M059J (cell line): Measurements from ENCODE around the gene CA4.

GRCh38 chr17:59490068-59490595 is 75.3 kb upstream of the DHX40 start:
- RAMPAGE, long total RNA, result no peak

DNA sequence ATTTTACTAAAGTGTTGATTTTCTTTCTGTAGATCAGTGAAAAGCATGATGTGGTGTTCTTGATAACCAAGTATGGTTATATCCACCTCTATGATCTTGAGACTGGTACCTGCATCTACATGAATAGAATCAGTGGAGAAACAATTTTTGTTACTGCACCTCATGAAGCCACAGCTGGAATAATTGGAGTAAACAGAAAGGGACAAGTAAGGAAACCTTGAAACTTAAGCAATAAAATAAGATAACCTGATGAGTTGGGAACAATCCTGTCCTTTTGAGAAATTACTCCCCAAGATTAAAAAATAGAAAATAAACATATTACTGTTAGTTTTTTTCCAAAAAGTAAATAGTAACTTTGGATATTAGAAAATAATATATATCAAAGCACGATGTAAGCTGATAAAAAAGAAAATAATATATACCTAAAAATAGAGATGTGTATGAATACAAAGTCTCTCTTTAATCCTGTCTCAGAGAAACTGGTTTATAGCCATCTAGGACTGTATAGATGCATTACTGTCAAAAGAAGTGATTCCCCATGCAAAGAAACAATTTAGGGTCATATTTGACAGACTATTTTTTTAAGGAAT is 36.2 kb downstream of the CLTC start:
- RAMPAGE, long total RNA, result no peak

DNA sequence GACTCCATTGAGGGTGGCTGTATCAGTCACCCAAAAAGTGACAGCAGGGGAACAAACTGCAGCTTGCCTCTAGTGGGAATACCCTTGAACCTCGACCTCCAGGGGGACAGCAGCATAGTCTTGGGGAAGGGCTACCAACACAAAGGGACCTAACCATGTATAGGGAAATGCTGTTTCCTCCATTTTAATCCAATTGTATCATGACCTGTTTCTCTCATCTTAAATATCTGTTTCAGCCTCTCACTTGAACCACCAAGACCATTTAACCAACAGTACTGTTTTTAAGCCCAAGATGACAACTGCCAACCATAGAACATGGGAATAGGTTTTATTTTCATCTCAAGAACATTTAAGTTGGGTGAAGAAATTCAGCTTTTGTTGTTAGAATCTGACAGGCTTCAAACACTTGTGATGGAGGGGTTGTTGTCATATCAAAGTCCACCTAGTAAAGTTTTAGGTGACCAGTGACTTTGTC is 10.2 kb downstream of the PTRH2 start:
- RAMPAGE, long total RNA, result no peak

GRCh38 chr17:59762496-59762894 is 55.0 kb downstream of the VMP1 start:
- RAMPAGE, long total RNA, result no peak

DNA sequence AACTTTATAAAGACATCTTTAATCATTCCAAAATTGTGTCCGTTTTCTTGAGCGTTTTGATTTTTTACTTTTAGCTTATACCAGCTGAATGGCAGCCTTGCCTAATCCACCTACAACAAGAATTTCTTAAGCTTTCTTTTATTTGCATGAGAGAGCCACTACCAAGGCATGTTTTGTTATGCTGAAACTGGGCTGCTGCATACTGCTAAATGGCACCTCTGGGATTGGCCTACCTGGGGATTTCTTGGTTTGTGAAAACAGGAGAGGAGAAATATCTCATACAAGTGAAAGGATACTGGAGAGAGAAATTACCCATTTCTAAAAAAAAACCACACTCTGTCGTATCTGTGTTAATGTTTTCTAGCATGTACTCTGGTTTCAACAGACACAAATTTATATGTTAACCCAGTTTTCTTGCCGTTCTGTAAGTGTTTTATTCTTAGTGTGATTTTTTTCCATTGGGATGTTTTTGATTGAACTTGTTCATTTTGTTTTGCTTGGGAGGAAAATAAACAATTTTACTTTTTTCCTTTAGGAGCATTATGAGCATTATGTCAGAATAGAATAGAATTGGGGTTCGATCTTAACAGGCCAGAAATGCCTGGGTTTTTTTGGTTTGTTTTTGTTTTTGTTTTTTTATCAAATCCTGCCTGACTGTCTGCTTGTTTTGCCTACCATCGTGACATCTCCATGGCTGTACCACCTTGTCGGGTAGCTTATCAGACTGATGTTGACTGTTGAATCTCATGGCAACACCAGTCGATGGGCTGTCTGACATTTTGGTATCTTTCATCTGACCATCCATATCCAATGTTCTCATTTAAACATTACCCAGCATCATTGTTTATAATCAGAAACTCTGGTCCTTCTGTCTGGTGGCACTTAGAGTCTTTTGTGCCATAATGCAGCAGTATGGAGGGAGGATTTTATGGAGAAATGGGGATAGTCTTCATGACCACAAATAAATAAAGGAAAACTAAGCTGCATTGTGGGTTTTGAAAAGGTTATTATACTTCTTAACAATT is 51.9 kb downstream of the TUBD1 start:
- RAMPAGE, long total RNA, result no peak

DNA sequence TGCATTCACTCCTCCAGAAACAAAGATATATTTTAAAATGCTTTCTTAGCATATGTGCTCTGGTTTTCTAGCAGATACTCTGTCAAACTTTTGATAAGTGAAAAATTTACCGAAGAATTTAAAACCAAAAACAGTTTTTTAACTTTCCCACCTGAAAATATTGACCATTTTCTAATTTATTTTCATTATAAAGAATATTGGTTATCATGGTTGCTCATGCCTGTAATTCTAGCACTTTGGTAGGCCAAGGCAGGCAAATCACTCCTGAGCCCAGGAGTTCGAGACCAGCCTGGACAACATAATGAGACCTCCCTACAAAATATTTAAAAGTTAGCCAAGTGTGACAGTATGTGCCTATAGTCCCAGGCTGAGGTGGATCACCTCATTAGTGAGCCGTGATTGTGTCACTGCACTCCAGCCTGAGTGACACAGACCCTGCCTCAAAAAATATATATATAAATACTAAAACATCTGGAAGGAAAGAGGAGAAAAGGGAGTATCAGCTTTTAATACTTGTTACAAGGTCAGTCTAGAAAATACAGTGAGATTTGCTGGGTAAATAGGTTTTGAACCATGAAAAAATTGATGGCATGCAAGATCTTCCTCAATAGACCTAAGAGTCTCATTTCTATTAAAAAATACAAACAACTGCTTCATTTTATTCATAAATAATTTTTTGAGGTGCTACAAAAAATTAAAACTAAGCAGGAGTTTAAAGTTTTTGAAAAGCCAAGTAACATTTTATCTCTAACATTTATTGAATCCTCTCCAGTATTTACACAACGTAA is 47.8 kb downstream of the TUBD1 start:
- RAMPAGE, long total RNA, result no peak

DNA sequence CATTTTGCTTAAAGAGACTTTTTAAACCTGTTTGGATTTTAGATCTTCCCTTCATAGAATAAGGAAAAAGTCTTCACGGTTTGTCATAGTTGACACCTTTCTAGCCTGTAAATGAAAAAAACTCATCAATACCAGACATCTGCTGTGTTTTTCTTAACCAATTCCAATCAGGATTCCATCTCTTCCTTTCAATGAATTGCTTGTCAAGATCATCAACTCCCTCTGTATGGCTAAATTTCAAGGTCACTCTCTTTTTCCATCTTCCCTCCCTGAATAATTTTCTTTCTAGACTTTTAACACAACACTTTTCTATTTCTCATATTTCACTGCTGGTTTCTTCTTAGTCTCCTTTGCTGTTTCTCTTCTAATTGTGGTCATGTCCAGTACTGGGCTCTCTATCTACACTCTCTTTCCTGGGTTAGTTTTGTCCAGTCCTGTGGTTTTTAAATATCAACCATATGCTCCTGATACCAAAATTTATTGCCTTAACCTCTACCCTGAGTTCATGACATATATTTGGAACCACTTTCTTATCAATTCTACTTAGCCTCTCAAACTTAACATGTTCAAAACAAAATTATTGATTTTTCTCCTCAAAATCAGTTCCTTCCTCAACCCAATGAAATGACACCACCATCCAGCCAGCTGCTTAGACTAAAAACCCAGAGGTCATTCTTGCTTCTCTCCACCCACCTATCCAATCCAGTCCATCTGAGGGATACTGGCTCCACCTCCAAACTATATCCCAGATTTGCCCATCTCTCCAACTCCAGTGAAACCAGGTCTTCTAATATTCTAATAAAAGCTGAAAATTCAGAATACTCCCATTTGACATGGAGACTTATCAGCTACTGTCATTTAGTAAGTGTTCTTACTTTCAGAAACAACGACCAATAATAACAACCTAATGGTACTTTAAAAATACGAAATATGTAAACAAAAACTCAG is 5.7 kb downstream of the RNFT1 start:
- RAMPAGE, long total RNA, result no peak

DNA sequence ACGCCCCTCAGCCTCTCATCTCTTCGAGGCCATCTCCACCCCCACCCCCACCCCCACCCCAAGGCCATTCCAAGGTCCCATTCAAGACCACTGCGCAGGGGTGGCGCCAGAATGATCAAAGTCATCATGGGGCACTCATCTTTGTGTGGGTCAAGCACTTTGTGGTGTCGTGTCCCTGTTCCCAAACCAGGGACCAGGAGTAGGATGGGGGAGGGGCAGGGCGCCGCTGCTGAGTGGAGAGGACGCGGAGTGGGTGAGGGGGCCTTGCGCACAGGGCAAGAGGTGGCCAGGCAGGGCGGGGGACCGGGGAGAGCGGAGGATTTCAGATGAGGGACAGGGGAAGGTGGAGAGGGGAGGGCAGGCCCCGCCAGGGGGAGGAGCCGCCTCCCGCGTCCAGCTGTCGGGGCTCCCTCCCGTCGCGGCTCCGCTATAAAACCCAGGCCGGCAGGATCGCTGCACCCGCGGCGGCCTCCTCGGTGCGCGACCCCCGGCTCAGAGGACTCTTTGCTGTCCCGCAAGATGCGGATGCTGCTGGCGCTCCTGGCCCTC is at the start of gene CA4:
TSS of gene CA4 (plus strand) at position 458 of the 549 bp plus-strand sequence.
- RAMPAGE, long total RNA, result no peak

GRCh38 chr17:60291714-60293183 is 99.7 kb downstream of the USP32 start:
- RAMPAGE, long total RNA, result no peak

DNA sequence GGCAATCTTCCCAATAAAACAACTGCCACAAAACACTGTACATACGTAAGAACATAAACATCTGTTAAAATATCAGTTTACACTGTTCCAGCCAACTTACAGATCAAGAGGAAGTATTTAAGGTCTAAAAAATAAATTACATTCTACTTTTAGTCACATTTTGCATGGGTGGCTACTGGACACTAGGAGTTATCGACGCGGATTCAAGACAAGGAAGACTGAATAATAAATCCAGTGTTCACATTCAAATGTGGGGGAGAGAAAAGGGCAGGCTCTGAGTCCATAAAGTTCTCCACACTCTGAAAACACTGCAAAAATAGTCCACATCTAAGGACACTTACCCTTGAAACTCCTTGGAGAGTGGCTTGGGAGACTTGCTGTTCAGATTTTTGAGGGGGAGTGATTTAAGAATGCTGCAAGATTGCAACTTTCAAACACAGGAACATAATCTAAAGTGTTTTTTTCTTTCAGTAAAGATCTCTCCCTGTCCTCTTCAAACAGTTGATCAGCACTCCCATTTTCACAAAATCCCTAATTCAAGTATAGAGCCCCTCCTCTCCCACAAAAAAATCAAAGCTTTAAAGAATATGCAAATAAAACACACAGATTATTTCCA is 1.3 kb downstream of the APPBP2 start:
- RAMPAGE, long total RNA, result no peak

- RAMPAGE, long total RNA, result no peak
Measured at GRCh38 chr17:60601627-60602337, 1.8 kb downstream of the PPM1D start.

- RAMPAGE, long total RNA, result no peak
Measured at GRCh38 chr17:60743711-60744315, 66.2 kb downstream of the BCAS3 start.

- RAMPAGE, long total RNA, result no peak
Measured at GRCh38 chr17:61237408-61237804, 162.2 kb upstream of the TBX2 start.

DNA sequence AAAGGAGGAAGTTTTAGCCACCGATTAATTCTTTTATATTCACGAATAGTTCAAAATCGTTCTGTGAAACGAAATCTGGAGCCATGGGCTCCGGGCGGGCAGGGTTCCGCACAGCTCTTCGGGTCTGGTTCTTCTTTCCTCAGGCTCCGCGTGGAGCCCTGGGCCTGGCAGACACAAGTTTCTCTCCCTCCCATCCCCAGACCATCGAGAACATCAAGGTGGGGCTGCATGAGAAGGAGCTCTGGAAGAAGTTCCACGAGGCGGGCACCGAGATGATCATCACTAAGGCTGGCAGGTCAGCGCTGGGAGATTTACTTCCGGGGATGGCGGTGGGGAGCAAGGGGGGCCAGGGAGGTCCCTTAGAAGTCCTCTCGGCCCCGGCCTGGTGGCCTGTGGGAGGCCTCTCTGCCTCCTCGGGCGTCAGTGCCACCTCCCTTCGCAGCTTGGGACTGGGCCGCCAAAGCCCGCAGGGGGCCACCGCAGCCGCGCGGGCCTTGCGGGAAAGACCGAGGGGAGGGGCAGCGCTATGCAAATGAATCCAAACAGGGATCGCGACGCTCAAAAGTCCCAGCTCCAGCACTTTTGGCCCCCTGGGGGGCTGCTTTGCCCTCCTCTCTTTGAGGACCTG is 5.2 kb downstream of the TBX4 start:
- RAMPAGE, long total RNA, result no peak

GRCh38 chr17:61492784-61493456 is 40.7 kb downstream of the TBX4 start:
- RAMPAGE, long total RNA, result no peak

- RAMPAGE, long total RNA, result no peak
Measured at GRCh38 chr17:61494776-61496021, 43.0 kb downstream of the TBX4 start.

- RAMPAGE, long total RNA, result no peak
Measured at GRCh38 chr17:61911343-61911951, 16.3 kb downstream of the INTS2 start.

DNA sequence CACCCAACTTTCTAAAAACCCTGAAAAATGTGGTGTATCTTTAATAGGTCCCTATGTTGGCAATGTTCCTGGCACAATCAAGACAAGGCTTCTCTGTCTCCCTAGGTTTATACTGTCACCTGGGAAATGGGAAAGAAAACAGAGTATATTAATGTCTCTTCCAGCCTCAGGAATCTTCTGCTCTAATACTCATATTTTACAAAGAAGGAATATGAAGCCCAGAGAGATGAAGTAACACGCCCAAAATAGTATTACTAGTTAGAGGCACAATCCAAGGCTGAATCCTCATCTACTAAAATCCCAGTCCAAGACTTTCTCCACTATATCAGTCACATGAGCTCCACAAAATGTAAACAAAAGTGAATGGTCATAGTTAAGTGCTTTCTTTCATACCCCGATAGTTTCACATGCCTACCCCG is 1.1 kb downstream of the INTS2 start:
- RAMPAGE, long total RNA, result no peak

DNA sequence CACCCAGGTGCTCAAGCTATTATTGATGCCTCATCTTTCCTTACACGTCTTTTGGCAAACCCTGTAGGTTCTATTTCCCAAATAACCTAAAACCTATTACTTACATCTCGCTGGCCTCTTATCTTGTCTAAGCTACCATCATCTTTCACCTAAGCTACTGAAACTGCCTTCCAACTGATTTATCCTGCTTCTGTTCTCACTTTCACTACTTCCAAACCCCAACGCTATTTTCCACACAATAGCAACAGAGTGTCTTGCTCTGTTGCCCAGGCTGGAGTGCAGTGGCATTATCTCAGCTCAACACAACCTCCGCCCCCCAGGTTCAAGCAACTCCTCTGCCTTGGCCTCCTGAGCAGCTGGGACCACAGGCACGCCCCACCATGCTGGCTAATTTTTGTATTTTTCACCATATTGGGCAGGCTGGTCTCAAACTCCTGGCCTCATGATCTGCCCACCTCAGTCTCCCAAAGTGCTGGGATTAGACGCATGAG is 52.8 kb upstream of the INTS2 start:
- RAMPAGE, long total RNA, result no peak

GRCh38 chr17:62629117-62629742 is 1.8 kb downstream of the MRC2 start:
- RAMPAGE, long total RNA, result no peak